ENCODE results near the genes DBX1 and NELL1.

- PRO-cap, result no peak
Measured at GRCh38 chr11:19394363-19394970, 153.7 kb upstream of the E2F8 start.

- PRO-cap, result no peak
Measured at GRCh38 chr11:19555293-19555552, 157.4 kb upstream of the NAV2 start.

GRCh38 chr11:19577303-19578566 lies 134.9 kb upstream of the NAV2 start:
- PRO-cap, result no peak

DNA sequence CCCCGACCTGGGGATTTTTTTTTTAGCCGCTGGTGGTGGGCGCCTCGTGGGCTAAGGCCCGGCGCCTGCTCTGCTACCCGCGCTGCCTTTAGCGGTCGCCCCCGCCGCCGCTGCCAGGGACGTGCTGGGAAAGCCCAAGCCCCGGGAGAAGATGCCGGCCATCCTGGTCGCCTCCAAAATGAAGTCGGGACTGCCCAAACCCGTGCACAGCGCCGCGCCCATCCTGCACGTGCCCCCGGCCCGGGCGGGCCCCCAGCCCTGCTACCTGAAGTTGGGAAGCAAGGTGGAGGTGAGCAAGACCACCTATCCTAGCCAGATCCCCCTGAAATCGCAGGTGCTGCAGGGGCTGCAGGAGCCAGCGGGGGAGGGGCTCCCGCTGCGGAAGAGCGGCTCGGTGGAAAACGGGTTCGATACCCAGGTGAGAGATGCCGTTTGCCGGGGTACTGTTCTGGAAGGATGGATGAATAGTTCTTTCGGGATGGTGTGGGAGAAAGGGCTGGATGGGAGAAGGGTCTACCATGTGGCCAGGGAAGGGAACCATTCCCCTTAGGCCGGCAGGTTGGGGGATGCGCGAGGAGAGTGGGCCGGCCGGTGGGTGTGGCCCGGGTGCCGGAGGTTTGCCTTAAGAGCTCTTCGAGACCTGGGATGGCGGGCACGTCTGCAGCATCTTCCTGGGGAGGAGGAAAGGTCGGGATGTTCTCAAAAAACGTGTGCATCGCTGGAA lies 1.1 kb downstream of the NAV2 start:
- PRO-cap, result no peak

DNA sequence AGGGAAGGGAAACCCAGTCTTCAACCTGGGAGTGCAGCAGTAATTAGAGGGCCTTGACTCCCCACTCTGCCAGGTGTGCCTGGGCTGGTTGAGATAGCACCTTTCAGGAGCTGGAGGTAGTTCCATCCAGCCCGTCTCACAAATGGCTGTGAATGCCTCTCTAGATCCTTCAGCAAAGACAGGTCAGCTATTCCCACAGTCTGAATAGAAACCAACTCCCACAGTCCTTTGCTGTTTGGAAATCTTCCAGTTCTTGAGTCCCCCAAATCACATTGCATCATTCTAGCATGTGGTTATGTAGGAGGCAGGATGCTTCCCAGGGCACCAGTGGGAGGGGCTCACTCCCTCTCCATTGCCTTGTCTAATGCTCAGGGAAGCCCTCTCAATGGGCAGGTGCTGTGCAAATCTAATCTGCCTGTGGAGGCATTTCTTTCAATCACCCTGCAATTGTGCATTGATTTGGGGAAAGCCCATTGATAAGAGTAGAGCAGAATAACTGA lies 14.6 kb downstream of the NAV2 start:
- PRO-cap, result no peak

DNA sequence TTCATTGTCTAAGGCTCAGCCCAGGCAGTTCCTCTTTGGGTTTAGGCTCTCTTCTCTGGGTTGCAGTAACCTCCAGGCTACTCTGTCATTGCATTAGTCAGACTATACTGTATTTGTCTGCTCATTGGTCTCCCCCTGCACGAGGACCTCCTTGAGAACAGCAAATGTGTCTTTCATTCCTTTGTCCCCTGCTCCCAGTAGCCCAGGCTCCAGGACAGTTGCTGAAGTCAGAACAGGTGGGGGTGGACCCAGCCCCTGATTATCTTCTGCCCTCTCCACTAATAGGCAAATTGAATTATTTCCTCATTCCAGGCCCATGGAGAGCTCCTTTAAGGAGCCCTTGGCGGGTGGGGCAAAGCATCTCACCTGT lies 40.8 kb downstream of the NAV2 start:
- PRO-cap, result bidirectional peak, plus-strand start outside the sequence, minus-strand start at position 199 of the sequence

DNA sequence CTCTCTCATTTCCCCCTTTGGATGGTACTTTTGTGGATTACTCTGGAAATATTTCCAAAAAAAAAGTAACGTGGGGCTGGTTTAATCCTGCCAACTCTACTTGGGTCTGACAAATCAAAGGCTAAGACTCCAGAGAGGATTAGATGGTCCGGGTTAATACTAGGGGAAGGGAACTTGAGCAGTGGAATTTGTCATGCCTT lies 120.2 kb downstream of the NAV2 start:
- PRO-cap, result no peak

- PRO-cap, result no peak
Measured at GRCh38 chr11:19836804-19837718, 124.4 kb downstream of the NAV2 start.

DNA sequence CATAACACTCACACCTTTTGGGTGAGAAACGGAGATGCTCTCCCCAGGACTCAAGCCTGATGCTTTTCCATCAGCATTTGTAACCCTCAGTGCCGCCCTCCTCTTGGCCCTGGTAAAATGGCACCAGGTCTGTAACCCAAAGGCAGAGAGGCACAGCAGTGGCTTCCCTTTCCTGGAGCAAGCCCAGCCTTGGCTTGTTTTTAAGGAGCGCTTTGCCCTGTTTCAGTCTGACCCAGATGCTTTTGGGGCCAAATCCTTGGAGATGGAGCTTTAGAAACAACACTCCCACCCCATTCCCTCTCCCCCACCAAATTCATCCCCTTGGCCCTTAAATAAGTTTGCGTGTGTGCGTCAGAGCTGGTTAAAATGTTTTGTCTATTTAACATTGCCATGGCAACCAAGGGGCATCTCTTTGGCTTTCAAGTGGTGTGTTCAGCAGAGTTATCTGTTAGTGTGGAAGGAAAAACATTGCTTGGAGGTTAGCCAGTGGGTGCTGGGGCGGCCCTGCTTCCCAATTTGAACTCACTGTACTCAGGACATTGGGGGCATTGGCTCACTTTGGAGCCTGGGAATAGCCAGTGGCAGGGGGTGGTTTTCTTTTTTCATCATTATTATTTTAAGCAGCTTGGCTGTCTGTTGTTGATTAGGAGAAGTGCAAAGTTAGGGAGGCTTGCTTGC lies 134.2 kb downstream of the NAV2 start:
- PRO-cap, result no peak

- PRO-cap, result no peak
Measured at GRCh38 chr11:19976451-19977018, 183.7 kb downstream of the DBX1 start.

GRCh38 chr11:20002684-20003259 lies 157.5 kb downstream of the DBX1 start:
- PRO-cap, result bidirectional peak, plus-strand start at chr11:20003003, minus-strand start at chr11:20002782

DNA sequence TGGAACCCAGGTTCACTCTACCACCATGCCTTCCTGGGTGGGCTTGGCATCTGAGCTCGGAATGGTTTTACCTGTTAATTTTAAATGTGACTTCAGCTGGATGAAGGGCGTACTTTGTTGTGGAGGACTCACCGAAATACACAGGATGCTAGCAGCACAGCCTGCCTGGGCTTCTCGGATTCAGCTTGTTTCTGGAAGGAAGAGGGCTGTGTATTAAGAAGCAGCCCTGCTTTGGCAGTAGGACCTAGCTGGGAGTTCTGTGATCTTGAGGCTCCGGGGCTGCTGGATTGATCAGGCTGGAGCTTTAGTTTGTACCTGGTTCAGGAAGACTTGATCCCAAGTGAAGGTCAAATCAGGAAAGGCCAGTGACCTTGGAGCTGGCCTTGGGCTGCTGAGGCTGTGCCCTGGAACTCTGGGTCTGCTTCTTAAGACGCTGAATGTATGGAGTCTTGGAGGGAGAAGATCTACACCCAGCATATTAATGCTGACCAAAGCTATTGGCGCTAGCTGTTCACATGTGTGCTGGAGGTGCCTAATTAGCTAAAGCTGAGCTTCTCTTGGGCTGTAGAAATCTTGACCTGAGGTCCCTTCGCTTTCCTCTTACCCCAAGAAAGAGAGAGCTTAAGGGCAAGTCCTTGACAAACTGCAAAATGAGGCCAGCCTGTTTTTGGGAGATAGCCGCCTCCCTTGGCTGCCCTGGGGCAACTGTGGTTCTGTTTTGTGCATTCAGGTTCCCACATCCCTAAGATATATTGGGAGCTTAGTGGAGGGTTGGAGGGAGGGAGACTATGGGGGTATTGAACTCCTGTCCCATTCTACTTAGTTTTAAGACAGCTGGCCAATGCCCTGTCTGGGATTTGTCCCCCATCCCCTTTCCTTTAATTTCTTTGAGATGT lies 136.0 kb downstream of the DBX1 start:
- PRO-cap, result no peak

DNA sequence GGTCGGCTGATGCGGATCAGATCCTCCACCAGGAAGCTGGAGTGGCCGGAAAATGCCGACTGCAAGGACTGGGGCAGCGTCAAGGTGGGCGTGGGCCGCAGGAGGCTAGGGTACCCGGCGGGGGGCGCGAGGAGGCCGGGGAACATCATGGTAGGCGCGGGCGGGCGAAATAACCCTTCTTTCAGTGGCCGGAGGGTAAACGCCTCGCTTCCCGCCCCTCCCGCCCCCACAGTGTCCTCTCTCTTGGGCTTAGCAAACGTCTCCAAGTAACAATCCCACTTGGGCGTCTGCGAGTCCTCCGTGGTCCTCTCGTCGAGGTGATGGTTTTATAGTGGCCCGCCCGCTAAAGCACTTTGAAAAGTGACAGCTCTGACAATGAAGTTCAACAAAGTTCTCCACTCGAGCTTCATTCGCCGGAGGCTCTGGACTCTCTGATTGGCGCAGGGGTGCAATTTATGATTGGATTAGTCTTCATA lies at the start of gene DBX1:
Gene DBX1, minus strand, starts transcription at position 300 of the 476 bp plus-strand sequence.
- PRO-cap, result no peak

DNA sequence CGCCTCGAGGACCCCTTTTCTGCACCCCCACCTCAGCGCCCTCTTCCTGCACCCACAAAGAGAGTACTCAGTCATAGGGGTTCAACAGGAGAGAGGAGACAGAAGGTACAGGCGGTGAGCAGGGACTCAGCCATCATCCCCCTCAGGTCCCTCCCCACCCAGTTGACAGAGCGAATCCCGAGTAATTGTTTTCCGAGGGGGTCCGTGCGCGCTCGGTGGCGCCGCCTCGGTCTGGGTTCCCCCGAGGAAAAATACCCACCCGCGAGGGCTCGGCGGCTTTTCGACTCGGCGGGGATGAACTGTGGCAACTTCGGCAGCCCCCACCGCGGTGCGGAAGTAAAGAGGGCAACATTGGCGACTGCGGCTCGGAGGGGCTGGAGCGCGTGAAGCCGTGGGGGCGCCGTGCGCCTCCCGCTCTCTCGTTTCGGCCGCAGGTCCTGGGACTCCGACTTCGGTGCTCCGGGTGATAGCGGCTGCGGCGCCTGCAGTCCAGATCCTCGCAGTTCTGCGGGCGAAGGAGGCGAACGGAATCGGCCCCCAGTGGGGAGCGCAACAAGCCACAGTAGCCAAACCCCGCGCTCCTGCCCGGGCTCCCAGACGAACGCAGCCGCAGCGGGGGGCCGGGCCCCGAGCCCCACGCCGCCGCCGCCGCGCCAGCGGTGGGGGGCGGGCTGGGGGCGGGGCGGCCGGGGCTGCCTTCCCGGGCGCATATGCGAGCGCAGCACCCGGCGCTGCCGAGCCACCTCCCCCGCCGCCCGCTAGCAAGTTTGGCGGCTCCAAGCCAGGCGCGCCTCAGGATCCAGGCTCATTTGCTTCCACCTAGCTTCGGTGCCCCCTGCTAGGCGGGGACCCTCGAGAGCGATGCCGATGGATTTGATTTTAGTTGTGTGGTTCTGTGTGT lies at the start of gene NELL1:
Gene NELL1, plus strand, starts transcription at position 724 of the 901 bp plus-strand sequence.
- PRO-cap, result no peak

DNA sequence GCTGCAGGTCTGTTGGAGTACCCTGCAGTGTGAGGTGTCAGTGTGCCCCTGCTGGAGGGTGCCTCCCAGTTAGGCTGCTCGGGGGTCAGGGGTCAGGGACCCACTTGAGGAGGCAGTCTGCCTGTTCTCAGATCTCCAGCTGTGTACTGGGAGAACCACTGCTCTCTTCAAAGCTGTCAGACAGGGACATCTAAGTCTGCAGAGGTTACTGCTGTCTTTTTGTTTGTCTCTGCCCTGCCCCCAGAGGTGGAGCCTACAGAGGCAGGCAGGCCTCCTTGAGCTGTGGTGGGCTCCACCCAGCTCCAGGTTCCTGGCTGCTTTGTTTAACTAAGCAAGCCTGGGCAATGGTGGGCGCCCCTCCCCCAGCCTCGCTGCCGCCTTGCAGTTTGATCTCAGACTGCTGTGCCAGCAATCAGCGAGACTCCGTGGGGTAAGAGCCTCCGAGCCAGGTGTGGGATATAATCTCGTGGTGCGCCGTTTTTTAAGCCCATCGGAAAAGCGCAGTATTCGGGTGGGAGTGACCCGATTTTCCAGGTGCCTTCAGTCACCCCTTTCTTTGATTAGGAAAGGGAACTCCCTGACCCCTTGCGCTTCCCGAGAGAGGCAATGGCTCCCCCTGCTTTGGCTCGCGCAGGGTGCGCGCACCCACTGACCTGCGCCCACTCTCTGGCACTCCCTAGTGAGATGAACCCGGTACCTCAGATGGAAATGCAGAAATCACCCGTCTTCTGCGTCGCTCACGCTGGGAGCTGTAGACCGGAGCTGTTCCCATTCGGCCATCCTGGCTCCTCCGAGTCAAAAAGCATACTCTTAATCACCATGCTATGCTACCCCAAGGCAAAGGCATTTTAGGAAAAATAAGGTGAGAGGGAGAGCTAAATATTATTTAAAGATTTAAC lies 97.0 kb downstream of the FANCF start:
- PRO-cap, result no peak

DNA sequence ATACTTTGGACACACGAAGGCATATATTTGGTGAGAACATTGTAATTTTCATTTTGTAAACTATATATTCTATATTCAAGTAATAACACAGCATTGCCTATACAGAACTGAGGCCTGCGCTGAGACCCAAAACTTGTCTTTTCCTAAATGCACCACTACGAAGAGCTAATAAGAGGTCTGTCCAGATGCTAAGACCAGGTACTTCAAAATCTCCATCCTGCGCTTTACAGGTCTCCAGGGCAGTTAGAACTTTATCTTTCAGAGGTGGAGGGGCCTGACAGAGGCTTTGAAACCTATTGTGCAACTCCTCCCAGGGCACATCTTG lies 1.1 kb downstream of the FANCF start:
- PRO-cap, result no peak

- PRO-cap, result no peak
Measured at GRCh38 chr11:23035353-23035845, 175.1 kb upstream of the CCDC179 start.

DNA sequence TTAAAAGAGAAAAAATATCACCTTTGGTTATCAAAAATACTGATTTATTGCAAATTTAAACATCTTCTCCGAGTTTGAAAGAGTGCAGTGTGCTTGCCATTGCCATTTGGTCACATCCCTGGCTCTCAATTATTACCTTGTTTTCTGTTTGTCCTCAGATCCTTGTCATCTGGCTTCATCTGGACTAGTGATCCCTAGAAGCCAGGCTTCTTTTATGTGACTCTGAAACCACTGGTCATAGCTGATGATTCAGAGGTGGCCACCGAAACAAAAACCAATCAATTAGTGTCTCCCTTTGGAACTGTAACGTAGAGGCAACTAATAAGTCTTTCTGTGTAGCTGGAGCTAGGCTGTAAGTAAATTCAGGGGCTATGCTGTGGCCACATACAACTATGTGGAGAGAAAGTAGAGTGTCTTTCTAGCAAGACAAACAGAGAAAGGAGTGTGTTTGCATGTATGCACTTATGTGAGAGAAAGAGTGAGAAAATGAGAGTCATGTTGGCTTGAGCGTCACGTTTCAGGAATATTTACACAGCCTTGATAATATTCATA lies 238.0 kb downstream of the LUZP2 start:
- PRO-cap, result no peak

DNA sequence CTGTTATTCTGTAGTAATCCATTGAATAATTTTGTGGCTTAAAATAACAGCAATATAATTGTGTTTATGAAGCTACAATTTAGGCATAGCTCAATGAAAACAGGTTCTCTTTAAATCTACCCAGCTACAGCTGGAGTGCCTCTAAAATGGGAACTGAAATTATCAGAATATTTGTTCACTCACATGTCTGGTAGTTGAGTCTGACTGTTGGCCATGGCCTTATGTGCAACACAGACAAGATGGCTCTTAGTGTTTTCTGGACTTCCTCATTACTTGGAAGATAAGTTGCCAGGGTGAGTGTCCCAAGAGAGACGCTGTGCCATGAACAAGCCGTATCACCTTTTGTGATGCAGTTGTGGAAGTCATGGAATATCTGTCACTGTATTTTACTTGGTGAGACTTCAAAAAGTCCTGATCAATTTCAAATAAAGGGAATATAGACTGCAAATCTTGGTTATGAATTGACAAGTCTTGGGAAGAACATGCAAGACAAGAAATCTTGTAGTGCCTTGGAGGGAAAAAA lies 244.3 kb upstream of the ANO3 start:
- PRO-cap, result no peak

GRCh38 chr11:26188521-26189100 lies 143.3 kb upstream of the ANO3 start:
- PRO-cap, result no peak